ENCODE results near the gene NDST4.

- PRO-cap, 2 experiments = no peak in any of the 2 experiments
These were observed 268.0 kb downstream of the CAMK2D start for GRCh38 chr4:113493193-113494291.

DNA sequence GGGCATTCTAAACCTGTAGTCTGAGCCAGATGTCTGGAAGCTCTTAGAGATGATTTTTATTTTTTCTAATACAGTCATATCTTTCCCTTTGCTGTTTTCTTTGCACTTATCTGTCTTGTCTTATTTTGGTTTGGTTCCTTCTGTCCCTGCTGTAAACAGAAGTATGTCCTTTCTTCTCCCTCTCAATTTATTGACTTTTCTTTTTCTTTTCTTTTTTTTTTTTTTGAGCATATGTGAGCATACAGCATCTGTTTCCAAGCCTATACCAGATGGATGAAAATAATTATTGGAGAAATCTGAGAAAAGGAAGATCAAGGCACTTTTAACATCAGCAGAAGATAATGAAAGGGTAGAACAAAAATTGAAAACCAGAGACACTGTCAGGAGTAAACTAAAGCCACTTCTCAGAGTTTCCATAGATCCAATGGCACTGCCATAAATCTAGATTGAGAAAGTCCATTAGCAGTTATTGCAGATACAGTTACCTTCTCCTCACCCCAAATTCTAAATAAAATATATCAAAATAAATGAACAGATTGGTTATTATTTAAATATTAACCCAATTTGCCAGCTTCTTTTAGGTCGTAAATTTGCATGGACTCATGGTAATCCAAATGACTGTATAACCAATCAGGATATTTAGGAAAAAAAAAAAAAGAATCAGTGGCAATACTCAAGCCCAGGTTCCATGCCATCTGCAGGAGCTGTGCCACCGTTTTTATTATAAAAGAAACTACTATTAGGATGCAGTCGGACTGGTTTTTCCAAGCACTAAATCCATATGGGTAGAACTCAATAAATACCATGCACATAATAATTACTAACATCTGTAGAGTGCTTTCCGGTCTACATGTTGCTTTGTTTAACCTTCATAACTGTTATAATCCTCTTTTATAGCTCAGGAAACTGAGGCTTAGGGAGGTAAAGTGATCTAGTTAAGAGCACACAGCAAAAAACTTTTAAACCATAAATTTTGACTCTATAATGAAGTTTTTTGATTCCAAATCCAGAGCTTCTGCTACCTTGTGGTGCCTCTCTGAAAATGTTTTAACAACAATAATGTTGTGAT, 24.3 kb downstream of the ARSJ start:
- PRO-cap, 2 experiments = no peak in any of the 2 experiments

- PRO-cap, 2 experiments = no peak in any of the 2 experiments
These were observed 107.1 kb upstream of the UGT8 start for GRCh38 chr4:114491588-114491890.

GRCh38 chr4:114615405-114615923, 16.9 kb downstream of the UGT8 start:
- PRO-cap, 2 experiments = peak in 2 of 2 experiments; most common minus-strand start chr4:114615607 (in 2)

DNA sequence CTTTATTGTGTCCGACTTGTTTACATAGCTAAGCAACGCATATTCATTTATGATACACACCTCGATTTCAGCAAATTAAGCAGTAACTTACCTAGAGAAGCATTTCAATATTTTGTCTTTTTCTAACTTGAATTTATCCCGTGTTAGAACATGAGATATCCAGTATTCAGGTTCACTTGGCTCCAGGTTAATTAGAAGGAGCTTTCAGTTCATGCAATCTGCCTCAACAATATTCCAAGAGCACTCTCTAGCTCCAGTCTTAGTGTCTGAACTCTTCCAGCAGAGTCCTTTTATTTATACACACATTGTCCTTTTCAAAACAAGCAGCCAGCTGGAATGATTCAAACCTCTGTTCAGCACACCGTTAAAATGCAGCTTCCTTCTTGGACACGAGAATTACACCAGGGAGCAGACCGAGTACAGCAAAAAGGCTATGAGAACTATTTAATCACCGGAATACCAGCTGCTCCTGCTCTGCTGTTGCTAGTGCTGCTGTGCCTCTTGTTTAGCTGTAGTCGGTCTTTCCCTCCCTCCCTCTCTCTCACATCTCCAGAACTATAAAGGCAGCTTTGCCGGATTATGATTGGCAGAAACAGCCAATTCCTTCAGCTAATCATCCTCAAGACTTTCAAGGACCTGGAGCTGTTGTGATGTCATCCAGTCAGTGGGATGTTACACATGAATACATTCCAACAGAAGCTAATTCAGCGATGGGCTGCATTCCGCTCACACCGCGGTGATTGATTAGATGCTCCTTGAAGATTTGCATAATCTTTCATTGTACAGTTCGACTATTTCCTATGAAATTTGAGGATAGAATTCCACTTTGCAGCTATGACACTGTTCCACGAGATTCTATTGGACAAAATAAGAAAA, at the start of gene NDST4:
Gene NDST4, minus strand, starts transcription at position 268 of the 876 bp plus-strand sequence.
- PRO-cap, 2 experiments = no peak in any of the 2 experiments

- PRO-cap, 2 experiments = no peak in any of the 2 experiments
These were observed 477 bp upstream of the NDST3 start for GRCh38 chr4:118033807-118034211.

GRCh38 chr4:118276574-118277088, 76.2 kb downstream of the PRSS12 start:
- PRO-cap, 2 experiments = no peak in any of the 2 experiments

DNA sequence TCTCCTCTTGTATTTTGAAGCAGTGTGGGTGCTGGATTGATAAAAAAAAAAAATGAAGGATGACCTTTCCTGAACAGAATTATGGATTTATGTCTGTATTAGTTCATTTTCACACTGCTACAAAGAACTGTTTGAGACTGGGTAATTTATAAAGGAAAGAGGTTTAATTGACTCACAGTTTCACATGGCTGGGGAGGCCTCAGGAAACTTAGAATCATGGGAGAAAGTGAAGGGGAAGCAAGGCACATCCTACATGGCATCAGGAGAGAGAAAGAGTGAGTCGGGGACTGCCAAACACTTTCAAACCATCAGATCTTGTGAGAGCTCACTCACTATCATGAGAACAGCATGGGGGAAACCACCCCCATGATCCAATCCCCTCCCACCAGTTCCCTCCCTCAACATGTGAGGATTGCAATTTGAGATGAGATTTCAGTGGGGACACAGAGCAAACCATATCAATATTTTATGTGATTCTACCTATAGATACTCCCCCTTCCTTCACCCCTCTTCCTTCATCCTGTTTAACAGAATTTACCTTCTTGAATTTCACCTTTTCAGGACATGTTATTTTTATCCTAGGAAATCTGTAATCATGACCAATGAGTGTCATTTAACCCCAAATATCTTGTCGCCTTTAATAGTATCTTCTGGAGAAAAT, 8.4 kb downstream of the SYNPO2 start:
- PRO-cap, 2 experiments = no peak in any of the 2 experiments

- PRO-cap, 2 experiments = no peak in any of the 2 experiments
These were observed 50.5 kb downstream of the SYNPO2 start for GRCh38 chr4:118938823-118939927.

DNA sequence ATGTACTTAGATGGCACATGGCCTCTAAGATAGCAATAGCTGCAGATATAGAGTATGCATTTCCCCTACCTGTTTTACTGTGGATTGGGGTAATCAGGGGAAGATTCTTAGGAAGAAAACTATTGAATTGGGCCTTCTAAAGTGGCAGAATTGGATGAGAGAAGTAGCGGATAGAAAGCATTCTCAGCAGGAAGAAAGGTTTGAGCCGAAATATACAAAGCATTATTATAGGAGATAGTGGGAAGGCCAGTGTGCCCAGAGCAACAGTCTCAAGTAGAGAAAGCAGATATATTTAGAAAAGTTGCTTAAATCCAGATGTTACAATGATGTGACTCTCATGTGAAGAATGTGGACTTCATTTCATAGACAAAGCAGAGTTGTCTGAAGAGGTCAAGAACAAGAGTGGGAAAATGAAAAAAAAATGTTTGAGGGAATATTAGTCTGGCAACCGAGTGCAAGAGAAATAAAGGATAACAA, 66.8 kb downstream of the SYNPO2 start:
- PRO-cap, 2 experiments = no peak in any of the 2 experiments

GRCh38 chr4:118995930-118996448, 107.3 kb downstream of the SYNPO2 start:
- PRO-cap, 2 experiments = no peak in any of the 2 experiments

- PRO-cap, 2 experiments = no peak in any of the 2 experiments
These were observed 111.6 kb downstream of the SYNPO2 start for GRCh38 chr4:118999965-119000982.

DNA sequence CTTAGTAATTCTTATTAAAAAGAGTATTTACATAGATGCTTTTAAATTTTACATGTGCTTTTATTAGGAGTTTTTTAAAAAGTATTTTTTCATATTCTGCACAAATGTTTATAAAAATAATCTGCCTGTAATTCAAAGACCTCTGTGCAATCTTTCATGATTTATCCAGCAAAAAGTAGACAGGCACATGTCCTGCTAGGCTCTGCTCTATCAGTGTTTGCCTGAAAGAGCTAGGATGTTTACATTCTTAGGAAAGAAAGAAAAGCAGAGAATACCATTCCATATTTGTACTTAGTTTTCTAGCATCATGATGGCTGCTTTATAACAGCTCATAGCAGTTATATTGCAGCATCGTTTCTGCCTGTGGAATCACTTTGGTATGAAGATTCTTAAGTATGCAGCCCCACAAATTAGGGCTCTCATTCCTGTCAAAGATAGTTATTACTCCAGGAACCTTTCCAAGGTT, 119.1 kb upstream of the MYOZ2 start:
- PRO-cap, 2 experiments = no peak in any of the 2 experiments

DNA sequence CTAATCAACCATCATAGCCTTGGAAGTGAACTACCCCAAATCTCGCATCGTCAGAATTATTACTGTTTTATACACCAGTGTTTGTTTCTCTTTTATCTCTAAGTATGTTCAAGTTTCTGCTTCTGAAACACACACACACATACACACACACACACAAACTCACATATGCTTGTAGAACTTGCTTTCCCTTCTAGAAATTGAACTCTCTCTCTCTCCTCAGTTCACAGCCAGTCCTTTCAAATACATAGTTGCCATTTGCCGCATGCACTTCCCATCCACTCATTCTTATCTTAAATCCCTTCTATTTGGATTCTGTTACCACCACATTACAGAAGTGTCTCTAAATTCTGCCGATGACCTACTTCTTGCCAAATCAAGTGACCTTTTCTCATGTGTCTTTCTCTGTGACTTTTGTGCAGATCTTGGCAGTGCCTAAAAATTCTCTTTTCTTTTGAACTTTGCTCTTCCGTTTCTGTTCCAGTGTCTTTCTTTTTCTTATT, 7.5 kb upstream of the MYOZ2 start:
- PRO-cap, 2 experiments = no peak in any of the 2 experiments

- PRO-cap, 2 experiments = no peak in any of the 2 experiments
These were observed 2.4 kb downstream of the MYOZ2 start for GRCh38 chr4:119137924-119138604.

GRCh38 chr4:119151047-119151685, 15.5 kb downstream of the MYOZ2 start:
- PRO-cap, 2 experiments = no peak in any of the 2 experiments

- PRO-cap, 2 experiments = no peak in any of the 2 experiments
These were observed 31.1 kb downstream of the MYOZ2 start for GRCh38 chr4:119166728-119167081.

- PRO-cap, 2 experiments = no peak in any of the 2 experiments
These were observed 16.9 kb downstream of the MAD2L1 start for GRCh38 chr4:120049576-120050270.

- PRO-cap, 2 experiments = no peak in any of the 2 experiments
These were observed 1.2 kb downstream of the PRDM5 start for GRCh38 chr4:120921403-120921629.

- PRO-cap, 2 experiments = no peak in any of the 2 experiments
These were observed 966 bp downstream of the PRDM5 start for GRCh38 chr4:120921630-120921889.

Measured in Colon Carcinoma Metastatic in the Lung (tissue), 2 donors.